Measurements from ENCODE around the genes ZNF225, ZNF235, ZNF229, IGSF23 and APOE.

GRCh38 chr19:43660261-43660876, 9.6 kb downstream of the PLAUR start:
- PRO-cap = no peak

DNA sequence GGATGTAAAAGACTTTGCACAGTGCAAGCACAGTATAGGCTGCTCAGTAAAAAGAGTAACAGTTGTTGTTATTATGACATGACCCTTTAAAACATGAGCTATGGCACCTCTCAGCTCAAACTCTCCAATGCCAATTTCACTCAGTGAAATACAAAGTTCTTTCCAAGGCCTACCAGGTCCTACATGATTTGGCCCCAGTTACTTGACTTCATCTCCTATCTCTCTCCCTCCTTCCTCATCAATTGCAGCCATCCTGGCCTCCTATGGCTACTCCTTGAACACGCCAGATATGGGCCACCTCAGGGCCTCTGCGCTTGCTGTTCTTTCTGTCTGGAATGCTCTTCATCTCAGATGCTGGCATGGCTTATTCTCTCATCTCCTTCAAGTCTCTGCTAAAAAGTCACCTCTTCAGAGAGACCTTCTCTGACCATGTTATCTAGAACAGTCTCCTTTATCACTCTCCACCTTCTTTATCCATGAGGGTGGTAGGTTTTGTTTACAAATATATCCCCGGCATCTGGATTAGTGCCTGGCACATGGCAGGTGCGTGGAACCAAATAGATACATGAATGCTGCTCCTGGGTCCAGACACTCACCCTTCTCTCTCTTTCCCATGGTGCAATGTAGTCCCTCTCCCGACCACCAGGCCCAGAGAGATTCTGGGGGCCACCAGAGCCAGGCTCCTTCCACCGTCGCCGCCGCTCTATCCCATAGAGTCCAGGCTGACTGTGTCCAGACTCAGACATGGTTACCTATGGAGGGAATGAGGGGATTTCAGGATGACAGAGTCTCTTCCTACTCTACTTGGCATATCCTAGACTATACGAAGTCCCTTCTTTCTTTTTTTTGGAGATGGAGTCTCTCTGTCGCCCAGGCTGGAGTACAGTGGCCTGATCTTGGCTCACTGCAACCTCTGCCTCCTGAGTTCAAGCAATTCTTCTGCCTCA, 4.5 kb downstream of the SMG9 start:
- PRO-cap = no peak

DNA sequence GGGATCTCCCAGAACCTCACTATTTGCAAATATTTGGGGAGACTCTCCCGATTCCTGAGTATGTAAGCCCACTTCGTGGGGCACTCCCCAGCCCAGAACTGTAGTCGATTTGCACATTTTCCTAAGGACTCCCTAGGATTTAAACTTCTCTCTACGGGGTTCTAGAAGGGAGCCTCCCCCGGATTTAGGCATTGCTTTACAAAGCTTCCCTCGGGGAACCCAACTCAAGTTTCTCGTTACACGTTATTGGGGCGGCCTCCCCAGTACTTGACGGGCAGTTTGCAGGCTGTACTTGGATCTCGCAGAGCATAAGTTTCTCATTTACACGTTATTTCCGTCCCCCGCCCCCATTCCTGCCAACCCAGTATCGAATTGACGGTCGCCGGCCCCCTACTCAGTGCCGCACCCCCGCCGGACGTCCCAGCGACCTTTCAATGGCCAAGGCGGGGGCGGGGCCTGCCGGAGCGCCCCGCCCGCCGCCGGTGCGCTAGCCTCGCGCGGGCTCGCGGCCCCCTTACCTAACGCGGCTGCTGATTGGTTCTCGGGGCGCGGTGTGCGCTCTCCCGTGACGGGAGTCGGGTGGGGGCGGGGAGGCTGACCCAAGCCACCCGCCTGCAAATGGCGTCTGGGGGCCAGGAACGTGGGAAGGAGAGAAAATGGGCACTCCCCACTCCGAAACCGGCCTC, 483 bp downstream of the SMG9 start:
- PRO-cap = bidirectional peak, plus-strand start at position 582 of the sequence, minus-strand start at position 436 of the sequence

GRCh38 chr19:43820363-43821021, 6.6 kb upstream of the ZNF283 start:
- PRO-cap = no peak

DNA sequence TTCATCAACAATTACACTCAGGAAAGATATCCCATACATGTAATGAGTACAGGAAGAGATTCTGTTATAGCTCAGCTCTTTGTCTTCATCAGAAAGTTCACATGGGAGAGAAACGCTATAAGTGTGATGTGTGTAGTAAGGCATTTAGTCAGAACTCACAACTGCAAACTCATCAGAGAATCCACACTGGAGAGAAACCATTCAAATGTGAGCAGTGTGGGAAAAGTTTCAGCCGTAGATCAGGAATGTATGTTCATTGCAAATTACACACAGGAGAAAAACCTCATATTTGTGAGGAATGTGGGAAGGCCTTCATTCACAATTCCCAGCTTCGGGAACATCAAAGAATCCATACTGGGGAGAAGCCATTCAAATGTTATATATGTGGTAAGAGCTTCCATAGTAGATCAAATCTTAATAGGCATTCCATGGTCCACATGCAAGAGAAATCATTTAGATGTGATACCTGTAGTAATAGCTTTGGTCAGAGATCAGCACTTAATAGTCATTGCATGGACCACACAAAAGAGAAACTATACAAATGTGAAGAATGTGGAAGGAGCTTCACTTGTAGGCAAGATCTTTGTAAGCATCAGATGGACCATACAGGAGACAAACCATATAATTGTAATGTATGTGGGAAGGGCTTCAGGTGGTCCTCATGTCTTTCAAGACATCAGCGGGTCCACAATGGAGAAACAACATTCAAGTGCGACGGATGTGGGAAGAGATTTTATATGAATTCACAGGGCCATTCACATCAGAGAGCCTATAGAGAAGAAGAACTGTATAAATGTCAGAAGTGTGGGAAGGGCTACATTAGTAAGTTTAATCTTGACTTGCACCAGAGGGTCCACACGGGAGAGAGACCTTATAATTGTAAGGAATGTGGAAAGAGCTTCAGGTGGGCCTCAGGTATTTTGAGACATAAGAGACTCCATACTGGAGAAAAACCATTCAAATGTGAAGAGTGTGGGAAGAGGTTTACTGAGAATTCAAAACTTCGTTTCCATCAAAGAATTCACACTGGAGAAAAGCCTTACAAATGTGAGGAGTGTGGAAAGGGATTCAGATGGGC, 7.9 kb upstream of the ZNF224 start:
- PRO-cap = no peak

DNA sequence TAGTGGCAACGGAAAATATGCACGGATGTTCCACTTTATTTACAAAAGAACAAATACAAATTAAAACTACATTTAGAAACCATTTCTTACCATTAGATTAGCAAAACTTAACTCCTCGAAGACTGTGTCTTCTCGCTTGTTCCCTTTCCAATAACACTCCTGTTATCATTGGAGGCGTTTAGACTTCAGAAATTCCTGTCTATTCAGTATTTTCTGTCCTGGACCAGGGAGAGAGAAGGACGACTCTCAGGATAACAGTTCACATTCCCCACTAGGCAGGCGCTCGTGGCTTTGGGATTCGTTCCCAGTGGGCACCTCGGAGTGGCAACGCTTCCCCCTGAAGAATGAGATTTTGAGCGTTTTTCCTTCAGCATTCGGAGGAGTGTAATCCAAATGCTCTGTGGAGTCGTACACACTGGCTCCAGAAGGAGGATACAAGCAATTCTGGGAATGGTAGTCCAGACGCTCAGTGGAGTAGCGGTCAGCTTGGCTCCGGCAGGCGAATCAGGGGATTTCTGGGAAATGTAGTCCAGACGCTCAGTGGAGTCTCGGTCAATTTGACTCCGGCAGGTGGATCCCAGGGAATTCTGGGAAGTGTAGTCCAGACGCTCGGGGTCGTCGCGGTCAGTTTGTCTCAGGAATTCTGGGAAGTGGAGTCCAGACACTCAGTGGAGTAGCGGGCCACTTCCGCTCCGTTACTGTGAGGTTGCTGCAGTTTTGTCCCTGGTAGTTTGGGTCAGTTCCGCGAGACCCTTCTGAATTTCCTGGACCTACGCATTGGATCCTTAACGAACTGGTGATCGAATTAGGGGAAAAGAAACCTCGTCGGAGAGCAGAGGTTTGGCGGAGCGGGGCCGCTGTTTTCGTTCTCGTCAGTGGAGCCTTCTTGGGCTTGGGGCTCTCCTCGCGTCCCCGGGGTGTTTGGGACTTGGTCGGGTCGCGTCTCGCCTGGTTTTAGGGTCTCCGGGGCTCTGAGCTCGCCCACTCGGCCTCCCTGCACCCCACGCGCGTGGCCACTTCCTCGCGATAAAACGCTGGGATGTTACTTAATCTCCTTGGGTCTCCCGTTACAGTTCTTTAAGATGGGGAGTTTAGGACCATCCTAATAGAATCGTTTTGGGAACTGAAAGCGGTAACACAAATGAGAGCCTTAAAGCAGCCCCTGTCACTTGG, at the start of gene ZNF225:
Gene ZNF225, plus strand, starts transcription at position 668 of the 1,173 bp plus-strand sequence.
- PRO-cap = bidirectional peak, plus-strand start at position 660 of the sequence, minus-strand start at position 446 of the sequence

- PRO-cap = bidirectional peak, plus-strand start at chr19:44305112, minus-strand start at chr19:44305025
Observed at GRCh38 chr19:44304638-44305352, at the start of gene ZNF235. Gene ZNF235 (minus strand): TSS chr19:44305025.

DNA sequence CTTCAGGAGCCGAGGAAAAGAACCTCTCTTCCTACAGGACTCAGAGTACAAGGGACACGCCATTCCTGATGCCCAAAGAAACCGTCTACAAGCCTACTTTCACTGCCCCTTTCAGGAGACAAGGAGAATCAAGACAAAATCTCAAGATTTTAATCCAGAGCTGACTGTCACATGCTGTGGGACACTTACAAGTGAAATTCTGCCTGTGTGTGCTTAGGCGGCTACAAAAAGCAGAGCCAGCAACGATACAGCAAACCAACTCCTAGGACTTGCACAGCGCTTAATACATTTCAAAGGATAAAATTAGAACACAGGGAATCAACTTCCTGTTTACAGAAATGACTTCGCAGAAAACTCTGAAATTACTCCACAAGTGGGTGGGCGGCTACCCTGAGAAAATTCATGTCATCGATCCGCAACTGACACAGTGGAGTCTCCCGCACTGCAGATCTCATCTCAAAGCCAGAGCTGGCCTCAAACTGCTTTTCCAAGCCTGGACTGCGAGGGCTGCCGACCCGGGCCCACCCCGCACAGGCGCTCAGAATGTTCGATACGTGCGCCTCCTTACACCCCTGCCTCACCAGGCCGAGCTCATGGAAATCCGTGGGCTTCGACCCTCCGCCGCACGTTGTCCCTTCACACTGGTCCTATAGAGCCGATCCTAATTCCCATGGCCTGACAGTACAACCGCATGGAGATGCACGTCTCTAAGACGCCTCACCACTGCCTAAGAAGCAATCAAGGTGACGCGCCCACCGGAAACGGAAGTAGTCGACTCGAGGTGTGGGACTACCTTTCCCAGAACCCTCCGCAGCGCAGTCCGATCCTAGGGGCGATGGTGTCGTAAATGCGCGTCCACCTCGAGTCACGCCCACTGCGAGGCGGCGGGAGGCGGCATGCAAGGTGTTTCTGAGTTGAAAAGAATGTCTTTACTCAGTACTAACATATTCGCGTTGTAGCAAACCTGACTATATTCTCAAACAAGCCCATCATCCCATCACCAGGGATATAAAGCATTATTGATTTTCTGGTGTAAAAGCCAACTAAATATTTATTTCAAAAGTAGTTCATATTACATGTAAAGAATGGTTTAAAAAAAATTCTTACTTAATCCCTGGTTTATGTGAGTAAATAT, at the start of gene ZNF229:
Gene ZNF229, minus strand, starts transcription at position 745 of the 1,135 bp plus-strand sequence.
- PRO-cap = bidirectional peak, plus-strand start at position 874 of the sequence, minus-strand start at position 740 of the sequence

DNA sequence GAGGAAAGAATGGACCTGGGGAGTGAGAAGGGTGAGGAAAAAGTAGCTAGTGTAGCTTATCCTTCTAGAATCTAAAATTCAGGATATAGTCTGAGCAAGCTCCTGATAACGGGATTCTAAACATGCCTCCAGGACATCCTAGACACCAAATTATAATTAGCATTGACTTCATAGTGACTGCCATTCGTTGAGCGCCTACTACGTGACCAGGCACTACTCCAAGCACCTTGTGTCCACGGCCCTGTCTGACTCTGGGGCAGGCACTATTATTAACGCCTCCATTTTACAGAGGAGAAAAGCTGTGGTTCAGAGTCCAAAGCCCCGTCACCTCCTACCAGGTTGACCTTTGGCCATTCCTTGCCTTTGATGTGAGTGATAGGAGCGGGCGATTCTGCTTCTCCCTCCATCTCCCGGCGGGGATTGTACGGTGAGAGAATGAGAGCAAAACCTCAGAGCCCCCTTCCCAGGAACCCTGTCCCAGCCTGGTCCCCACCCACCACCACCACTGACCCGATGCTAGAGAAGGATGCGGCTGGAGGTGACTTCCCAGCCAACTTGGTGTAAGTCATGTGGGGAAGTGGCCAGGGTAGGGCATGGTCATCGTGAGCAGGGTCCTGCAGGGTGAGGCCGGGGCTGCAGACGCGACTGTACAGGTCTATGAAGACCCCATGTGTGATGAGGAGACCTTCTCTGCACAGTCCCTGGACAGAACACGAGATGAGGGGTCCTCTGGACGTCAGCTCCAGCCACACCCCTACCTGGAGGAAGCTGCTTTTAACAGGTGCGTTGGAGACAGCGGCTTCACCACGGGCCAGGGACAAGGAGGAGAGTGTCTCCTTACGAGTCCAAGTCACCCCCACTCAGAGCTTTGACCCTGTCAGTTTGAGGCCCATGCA, at the start of gene IGSF23:
Gene IGSF23, plus strand, starts transcription at position 353 of the 896 bp plus-strand sequence.
- PRO-cap = no peak

DNA sequence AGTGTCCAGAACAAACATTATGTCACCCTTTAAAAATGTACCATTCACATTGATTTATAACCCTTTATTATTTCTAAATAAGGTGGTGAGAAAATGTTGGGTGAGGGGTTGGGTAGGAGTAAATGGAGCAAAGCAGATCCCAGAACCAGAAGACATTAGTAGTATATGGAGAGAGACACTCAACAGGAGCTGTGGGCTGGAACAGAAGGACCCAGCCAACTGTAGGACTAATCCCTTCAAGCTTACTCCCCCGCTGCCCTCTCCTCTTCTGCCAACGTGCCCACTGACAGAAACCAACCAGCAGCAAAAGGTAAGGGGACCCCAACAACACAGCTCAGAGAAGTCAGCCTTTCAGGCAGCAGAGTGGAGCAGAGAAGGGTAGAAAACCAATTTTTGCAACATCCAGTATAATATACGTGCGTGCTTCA, 4.2 kb downstream of the IGSF23 start:
- PRO-cap = no peak

- PRO-cap = no peak
Observed at GRCh38 chr19:44640552-44640966, 3.2 kb upstream of the PVR start.

GRCh38 chr19:44644732-44644888, 900 bp downstream of the PVR start:
- PRO-cap = no peak

DNA sequence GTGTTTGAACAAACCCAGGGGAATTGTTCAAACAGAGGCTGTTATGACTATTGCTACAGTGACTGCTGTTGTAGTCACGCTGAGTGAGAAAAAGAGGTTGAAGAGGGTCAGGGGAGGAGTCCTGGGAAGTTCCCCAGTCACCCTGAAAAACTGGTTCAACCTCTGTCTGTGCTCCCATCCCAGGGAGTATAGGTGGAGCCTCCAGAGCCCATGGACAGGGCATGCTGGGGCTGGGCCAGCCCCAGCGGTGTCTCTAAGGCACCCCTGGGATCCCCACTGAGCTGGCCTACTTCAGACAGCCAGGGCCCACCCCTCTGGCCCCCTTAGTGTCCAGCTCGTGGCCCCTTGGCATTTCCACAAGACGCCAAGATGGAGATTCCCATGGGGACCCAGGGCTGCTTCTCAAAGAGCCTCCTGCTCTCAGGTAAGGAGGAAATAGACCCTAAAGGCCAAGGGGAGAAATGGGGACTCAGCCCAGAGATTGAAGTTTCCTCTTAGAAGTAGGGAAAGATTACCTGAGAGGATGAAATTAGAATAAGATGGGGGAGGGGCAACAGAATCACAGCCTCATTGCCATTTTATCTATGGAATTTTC, 378 bp downstream of the CEACAM19 start:
- PRO-cap = no peak

- PRO-cap = bidirectional peak, plus-strand start at chr19:44685287, minus-strand start at chr19:44685199
Observed at GRCh38 chr19:44684861-44685450, 13.7 kb downstream of the CEACAM19 start.

GRCh38 chr19:44741112-44742336, 7.0 kb upstream of the BCL3 start:
- PRO-cap = bidirectional peak, plus-strand start at chr19:44742151, minus-strand start at chr19:44741982

GRCh38 chr19:44747631-44748359, 713 bp upstream of the BCL3 start:
- PRO-cap = bidirectional peak, plus-strand start at chr19:44747705, minus-strand start at chr19:44747379; bidirectional peak, plus-strand start at chr19:44748162, minus-strand start at chr19:44748038

DNA sequence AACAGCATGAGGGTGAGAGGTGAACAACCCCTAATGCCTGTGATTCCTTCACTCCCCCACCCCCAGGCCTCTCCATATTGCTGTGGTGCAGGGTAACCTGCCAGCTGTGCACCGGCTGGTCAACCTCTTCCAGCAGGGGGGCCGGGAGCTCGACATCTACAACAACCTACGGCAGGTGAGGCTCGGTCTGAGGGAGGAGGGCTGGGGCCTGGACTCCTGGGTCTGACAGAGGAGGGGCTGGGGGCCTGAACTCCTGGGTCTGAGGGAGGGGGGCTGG, 7.6 kb downstream of the BCL3 start:
- PRO-cap = no peak

GRCh38 chr19:44857668-44858319, 11.7 kb downstream of the NECTIN2 start:
- PRO-cap = no peak

GRCh38 chr19:44903439-44904169, 2.0 kb upstream of the APOE start:
- PRO-cap = no peak

GRCh38 chr19:44905225-44905932, at the start of gene APOE:
Gene APOE (plus strand): TSS chr19:44905796.
- PRO-cap = unidirectional peak, plus-strand start at chr19:44905796

Measured in cardiac septum (tissue), 1 donor.